Metastatic Lung Carcinoma in the Adrenal Gland (tissue), 1 donor: ENCODE measurements around the genes BEND5, DMRTA2 and RNF11.

DNA sequence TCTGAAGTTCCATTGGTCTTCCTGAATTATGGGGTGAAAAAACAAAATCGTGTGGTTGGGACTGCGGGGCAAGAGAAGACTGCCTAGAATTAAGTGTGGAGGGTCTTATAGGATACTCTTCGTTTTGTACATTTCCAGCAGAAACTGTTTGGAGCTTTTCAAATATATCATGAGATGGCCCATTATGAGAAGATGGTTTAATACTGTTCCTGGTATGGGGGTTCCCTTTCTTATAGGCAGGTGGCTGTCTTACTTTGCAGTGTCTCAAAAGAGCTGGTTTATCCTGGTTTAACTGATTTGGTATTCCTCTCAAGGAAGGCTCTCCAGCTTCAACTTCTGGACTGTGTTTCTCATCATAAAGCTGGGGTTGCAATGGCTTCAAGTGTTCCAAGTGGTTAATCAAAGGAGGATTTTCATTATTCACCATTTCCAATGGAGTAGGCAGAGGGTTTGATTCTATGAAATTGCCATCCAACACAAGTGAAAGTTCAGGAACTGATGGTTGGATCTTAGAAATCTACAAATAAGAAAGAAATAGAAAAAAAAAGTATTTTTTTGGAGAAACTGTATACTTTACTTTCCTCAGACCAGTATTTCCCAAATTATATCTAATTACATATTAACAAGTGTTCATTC, 33.1 kb downstream of the STIL start:
- PRO-cap: no peak

GRCh38 chr1:47323593-47324277, 9.8 kb upstream of the STIL start:
- PRO-cap: no peak

DNA sequence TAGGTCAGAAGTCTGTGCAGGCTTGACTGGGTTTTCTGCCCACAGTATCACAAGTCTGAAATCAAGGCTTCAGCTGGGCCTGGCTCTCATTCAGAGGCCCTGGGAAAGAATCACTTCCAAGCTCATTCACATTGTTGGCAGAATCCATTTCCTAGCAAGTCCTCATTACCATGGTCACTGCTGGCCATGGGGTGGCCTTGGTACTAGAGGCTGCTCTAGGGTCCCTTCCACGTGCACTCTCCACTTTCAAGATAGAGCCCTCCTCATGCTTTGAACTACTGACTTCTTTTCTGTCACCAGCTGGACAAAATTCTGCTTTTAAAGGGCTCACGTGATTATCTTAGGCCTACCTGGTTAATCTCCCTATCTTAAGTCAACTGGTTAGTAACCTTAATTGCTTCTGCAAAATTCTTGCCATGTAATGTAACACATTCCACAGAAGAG, 25.5 kb upstream of the FOXE3 start:
- PRO-cap: no peak

GRCh38 chr1:47434194-47434708, 3.6 kb upstream of the FOXD2 start:
- PRO-cap: no peak

DNA sequence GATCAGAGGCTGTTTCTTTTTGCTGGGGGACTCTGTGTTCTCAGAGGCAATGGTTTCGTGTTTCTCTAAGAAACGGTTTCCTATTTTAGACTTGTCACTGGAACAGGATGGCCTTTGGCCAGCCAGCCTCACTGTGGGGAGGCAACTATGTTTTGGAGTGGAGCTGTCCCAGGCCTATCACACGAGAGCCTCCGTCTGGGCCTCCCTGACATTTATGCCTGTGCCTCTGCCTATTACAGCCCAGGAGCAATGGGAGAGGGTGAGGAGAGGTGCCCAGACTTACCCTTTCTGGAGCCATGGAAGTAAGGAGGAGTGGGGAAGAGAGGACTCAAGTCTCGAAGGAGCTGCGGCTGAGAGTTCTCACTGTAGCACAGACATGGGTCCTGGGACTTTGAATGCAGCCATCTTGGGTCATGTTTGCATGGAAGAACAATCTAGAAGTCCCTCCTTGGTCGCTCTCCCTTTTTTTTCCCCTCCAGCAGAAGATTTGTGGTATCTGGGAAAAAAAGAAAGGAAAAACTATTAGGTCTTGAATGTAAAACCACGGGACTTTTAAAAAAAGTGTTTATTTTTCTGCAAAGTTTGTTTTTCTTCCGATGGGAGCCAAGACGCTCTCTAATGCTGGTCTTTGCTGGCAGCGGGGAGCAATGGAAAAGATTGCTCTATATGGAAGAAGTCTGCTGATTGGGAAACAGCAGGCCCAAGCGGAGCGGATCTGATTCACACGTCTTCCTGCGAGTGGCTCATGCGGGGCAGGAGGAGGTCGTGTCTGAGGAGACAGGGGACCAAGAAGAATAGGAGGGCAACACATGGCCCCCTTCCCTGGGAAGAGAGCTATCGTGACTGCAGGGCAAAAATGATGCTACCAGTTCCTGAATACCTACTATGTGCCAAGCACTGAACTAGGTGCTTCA, 219.2 kb downstream of the FOXD2 start:
- PRO-cap: no peak

DNA sequence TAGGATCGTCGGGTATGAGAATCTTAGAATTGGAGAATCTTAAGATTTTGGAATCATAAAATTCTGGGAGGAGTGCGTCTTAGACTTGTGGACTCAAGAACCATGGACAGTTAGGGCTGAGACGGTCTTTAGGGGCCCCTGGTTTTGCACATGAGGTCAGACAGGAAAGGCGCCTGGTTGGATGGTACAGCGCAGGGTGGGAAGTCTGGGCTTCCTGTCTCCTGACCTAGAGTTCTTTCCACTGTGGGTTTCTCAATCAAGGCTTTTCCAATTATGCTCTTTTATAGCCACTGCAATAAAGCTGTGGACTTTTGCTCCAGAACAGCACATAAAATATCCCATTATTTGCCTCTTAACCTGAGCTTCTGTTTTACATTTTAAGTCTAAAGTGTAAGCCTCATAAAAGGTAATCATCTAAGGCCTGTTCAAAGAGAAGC, 270.2 kb downstream of the TRABD2B start:
- PRO-cap: no peak

DNA sequence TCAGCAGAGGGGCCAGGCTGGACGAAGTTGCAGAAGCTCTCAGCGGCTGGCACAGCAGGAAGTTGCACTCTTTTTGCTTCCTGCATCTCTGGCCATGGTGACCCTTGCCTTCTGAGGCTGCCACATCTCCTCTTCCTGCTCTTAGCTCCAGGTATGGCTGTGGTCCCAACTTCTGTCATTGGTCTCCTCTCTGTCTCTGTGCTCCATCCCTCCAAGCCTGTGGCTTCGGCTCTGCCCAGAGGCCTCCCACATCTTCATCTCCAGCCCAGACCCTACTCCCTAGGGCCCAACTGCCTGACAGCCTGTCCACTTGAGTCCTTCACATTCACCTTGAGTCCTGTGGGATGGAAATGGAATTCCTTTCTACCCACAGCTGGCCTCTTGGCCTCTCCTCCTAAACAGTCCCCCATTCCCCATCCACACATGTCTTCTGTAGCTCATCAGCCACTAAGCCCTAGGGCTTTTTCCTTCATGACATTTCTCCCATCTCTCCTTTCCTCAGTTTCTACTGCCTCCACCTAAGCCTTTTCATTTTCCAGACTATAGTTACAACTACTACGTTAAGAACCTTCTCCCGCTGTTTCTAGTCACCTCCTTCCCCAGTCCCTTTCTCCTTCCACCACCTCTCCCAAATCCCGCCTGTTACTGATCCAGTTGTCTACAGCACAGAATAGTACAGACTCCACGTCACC, 42.3 kb downstream of the TRABD2B start:
- PRO-cap: no peak

DNA sequence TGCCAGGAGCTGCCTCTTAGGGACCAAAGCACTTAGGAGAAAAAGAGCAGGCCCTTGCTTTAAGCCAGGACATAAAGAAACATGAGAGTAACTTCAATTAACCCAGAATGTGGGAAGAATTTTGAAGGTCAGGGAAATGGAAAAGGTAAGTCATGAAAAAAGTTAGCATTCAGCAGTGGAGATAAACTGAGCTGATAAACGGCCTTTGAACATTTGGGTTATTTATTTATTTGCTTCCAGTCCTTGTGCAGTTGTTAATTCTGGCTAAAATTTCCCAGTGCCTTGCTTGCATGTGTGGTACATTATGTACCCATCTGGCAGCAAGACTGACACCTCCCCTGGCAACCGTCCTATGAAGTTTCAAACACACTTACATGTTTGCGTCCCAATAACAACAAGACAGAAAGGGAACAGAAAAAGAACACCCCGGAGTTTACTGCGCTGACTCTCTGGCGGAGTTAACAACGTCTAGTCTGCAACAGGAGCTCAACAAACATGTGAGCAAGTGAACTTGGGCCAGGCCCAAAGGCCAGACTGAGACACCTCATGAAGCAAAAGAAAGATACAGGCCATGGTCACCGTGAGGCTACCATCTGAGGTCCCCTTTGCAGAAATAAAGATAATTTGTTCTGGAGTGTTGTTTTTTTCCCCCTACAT, 33.6 kb downstream of the TRABD2B start:
- PRO-cap: no peak

GRCh38 chr1:47995712-47995965, 1.5 kb downstream of the TRABD2B start:
- PRO-cap: no peak

DNA sequence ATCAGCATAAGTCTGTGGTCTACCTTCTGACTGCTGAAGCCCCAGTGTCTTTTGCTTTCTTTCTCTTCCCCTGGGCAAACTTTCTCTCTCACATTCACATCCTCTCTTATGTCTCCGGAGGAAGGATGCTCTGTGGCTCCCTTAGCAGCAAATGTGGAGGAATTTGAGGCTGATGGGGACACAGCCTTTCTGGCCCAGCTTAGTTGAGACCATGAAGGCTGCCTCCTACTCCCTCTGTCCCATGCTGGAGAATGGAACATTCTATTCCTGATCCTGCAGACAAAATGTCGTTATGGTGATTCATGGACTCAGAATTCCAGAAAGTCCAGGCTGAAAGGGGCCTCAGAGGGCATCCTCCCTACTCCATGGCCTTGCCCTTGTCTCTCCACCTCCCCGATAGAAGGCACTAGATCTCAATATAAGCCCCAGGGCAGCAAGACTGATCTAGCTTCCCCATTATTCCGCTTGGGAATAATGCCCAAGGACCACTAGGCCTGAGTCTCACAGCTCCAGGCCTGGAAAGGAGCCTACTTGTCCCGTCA, 52.6 kb upstream of the TRABD2B start:
- PRO-cap: no peak

DNA sequence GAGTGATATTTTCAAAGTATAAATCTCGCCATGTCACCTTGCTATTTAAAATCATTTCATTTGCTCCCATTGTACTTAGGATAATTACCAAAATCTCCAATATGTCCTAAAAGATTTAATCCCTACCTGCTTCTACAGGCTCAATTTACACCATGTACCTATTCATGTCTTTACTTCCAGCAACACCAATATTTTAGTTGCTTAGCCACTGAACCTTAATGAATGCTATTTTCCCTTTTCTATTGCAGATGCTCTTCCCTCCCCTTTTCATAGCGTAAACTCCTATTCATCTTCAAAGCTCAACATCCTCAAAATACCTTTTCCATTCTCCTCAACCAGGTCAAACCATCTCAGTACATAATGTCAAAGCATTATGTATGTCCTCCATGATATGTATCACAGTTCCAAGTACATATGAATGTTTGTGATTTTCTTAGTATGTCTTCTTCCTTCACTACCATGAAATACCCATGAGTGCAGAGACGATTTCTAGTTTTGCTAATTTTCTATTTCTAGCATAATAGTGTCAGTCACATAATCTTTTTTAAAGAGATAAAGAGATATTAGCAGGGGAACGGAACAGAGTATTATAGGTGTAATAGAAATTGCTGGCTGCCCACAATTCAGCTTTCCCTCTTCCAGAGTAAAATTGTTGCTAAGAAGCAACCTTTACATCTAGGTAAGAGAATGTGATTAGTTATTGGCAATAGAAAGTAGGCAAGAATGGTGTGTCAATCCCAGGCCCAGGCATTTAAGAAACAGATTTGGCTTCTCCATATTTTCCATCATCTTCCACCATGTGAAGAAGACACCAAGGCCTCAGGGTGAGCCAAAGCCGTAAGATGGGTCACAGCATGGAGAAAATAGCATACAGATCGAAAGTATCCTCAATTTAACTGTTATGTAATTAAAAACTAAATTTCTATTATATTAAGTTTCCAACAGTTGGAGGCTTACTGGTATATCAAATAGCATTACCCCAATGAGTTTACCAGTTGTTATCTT, 94.5 kb downstream of the SPATA6 start:
- PRO-cap: no peak

DNA sequence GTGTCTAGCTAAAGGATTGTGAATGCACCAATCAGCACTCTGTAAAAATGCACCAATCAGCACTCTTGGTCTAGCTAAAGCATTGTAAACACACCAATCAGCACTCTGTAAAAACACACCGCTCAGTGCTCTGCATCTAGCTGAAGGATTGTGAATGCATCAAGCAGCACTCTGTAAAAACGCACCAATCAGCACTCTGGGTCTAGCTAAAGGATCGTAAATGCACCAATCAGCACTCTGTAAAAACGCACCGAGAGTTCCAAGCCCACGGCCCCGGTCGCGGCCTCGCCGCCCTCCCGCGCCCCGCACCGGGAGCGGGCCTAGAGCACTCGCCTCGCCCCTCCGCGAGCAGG, 36.6 kb downstream of the SPATA6 start:
- PRO-cap: no peak

DNA sequence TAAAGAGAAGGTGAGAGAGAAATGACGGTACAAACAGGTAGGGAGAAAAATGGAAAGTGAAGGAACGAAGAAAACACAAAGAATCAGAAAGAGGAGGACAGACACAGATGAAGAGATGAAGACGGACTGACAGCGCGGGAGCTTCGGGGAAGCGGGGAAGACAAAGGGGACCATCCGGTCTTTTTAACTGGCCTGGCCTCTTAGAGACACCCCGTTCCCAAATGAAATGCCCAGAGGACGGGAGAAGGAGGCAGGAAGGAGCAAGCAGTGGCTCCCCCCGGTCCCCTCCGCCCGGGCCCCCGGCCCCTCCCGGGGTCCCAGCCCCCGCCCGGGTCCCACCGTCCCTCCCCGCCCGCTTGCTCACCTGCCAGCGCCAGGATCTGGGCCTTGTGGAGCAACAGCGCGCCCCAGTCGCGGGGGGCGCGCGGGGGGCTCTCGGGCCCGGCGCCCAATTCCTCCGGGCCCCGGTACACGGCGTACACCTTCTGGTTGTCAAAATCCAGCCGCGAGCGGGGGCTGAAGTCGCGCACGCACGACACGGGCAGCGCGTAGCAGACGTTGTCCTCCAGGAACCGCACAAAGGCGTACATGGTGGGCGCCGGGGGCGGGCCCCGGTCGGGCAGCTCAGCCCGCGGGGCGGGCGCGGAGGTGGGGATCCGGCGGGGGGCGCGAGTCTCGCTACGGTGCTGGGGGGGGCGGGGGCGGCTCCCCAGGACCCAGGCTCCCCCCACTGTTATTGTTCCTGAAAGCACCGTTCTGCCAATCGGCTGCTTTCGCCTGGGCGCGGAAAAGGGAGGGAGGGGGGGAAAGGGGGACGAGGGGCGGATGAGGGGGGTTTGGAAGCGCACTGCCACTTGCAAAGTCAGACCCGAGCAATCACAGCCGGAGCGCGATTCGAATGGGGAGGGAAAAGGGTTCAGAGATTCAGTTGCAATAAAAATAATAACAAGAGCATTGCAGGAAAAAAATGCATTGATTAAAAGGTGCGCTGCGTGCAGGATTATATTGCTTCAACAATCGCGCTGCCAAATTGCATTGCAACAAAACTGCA, at the start of gene BEND5:
TSS of gene BEND5 (minus strand) at position 650 of the 1,051 bp plus-strand sequence.
- PRO-cap: no peak

GRCh38 chr1:48832295-48832615, 55.6 kb upstream of the BEND5 start:
- PRO-cap: no peak

DNA sequence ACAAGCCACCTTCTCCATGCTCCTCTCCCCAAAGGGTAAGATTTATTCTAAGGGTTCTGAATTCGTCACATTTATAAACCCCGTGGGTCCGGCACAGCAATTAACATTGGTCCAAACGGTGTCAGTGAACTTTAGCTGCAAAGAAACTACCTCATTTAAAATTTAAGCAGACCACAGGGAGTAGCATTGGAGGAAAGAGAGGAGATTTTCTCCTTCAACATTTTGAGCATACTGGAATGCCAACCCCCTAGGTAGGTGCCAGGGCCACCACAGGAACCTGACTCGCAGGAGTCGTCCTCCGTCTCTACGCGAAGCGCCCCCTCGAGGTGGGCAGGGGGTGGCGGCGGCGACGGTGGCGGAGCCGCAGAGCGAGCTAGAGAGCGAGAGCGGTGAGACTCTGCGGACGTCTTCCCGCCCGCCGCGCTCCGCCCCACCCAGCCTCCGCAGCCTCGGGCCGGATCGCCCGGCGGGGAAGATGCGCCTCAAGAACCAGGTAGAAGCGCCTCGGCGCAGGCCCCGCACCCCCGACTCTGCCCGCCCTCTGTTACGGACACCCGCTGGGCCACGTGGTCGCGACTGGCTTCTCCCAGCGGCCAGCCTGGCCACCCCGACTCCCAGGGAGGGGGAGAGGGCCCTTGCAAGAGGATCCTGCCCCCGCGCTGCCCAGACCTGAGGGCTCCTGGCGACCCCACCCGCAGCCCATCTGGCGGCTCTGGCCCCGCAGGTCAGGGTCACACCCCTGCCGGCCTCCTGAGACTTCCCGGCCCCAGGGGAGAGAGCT, 24.1 kb upstream of the AGBL4 start:
- PRO-cap: unidirectional peak, plus-strand start at position 329 of the sequence; unidirectional peak, plus-strand start at position 376 of the sequence; bidirectional peak, plus-strand start at position 617 of the sequence, minus-strand start at position 532 of the sequence

DNA sequence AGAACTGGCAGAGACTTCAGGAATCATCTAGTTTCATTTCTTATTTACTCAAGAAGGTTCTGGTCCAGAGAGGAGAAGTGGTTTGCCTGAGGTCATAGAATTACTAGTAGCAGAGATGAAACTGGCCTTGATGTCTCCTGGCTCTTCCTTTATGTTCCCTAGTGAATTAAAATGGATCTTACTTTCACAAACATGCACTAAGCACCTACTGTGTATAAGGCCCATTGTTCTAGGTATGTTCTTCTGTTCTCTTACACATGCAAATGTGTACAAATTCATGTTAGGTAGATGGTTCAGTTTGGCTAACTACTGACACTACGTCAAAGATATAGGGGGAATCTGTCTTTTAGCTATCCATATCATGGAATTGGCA, 11.3 kb upstream of the ELAVL4 start:
- PRO-cap: no peak

- PRO-cap: no peak
Observed at GRCh38 chr1:50422974-50424003, at the start of gene DMRTA2. TSS of gene DMRTA2 (minus strand) at chr1:50423443.

- PRO-cap: no peak
Observed at GRCh38 chr1:50977537-50977654, 7.4 kb downstream of the CDKN2C start.

GRCh38 chr1:50979082-50979530, 9.1 kb downstream of the CDKN2C start:
- PRO-cap: no peak

DNA sequence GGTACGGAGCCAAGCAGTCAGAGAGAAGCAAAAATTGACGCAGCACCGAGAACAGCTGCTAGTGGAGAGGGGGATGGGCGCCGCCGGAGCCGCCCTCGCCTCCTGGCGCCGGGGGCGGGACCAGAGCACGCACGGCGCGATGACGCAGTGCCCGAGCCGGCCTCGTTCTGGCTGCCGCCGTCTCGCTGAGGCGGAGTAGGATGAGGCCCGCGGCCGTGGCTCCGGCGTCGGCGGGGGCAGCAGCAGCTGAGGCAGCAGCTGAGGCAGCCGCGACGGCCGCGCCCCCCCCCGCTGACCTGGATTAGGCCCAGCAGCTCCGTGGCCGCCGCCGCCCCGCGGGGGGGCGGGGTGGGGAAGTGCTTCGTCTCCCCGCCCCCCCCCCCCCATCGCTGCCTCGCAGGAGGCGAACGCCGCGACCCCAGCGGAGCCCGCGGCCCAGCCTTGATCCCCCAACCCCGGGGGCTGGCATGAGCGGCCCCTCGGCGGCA, at the start of gene RNF11:
TSS of gene RNF11 (plus strand) at position 147 of the 488 bp plus-strand sequence.
- PRO-cap: bidirectional peak, plus-strand start at position 188 of the sequence, minus-strand start at position 60 of the sequence